Endometrial microvascular endothelial cells (primary cell): ENCODE measurements around a stretch of chr21.

- RAMPAGE, long total RNA, result no peak
These were observed 82.6 kb downstream of the EVA1C start for GRCh38 chr21:32494783-32495851.

GRCh38 chr21:32525167-32526126 lies 59.9 kb downstream of the TCP10L start:
- RAMPAGE, long total RNA, result no peak

DNA sequence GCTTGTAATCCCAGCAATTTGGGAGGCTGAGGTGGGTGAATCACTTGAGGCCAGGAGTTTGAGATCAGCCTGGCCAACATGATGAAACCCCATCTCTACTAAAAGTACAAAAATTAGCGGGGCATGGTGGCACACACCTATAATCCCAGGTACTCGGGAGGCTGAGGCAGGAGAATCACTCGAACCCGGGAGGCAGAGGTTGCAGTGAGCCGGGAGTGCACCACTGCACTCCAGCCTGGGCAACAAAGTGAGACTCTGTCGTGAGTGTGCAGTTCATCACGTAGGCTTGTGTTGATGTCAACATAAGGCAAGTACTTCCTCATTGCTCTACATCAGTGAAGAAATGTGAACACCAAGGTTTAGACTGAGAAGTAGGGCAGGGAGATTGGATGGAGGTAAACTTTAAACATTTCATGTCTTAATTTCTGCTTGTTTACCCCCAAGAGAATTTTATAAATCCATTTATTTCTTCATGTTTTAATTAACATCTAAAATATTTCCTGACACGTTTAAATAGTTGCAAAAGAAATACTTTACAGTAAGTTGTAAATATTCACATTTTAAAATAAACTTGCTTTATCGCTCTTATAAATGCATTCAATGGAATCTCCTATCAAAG lies 38.9 kb upstream of the IFNGR2 start:
- RAMPAGE, long total RNA, result no peak

DNA sequence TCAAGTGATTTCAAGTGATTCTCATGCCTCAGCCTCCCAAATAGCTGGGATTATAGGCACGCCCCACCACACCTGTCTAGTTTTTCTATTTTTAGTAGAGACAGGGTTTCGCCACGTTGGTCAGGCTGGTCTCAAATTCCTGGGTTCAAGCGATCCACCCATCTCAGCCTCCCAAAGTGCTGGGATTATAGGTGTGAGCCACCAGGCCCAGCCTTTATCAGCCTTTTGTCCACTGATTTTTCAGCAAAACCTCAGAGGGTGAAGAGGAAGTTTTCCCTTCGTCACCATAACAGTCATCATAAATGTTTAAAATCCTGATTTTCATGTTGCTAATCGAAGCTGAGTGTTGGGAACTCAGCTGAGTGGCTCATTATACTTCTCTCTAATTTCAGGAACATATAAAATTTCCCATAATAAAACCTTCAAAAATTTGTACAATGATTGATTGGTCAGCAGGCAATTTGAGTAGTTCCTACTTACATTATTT lies 32.0 kb upstream of the IFNGR2 start:
- RAMPAGE, long total RNA, result no peak

GRCh38 chr21:33403180-33403351 lies 147 bp upstream of the IFNGR2 start:
- RAMPAGE, long total RNA, result no peak

DNA sequence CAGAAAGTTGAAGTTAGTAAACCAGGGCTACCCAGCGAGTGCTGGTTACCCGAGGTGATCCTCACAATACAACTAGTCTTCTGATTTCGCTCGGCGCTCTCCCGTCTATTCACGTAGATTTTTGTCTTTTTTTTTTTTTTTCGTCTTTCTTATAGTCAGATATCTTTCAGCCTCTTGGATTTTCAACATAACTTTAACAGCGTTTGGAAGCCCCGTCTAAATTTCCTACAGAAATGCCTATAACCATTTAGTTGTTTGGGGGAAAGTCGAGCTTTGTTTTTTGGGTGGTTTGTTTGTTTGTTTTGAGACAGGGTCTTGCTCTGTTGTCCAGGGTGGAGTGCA lies 712 bp upstream of the TMEM50B start:
- RAMPAGE, long total RNA, result no peak

GRCh38 chr21:33801518-33802135 lies 114.0 kb downstream of the ATP5PO start:
- RAMPAGE, long total RNA, result no peak

- RAMPAGE, long total RNA, result no peak
These were observed 71.4 kb downstream of the ATP5PO start for GRCh38 chr21:33844100-33844802.

DNA sequence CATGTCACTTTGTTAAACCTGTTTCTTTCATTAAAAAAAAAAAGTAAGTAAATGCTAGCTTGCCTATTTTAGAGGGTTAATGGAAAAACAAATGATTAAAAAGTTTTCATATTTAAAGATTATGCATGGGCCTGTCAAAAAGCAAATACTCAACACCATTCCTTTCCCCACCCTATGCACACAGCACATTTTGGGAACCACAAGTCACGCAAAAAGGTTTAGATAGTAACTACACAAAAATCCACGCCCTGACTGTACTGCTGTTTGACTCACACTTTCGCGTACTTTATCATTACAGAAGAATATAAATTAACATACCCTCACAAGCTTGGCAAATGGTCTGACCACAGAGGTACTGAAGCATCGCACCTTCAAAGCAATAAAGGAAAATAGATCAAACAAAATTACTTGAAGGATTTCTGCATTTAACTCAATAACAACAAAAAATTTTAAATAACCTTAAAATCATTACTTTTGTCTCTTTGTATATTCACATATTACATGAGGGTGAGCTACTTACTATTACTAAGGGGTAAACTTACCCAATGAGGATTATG lies 1.4 kb downstream of the ATP5PO start:
- RAMPAGE, long total RNA, result no peak

GRCh38 chr21:33947334-33948153 lies 31.9 kb upstream of the ATP5PO start:
- RAMPAGE, long total RNA, result no peak

- RAMPAGE, long total RNA, result no peak
These were observed 34.3 kb upstream of the ATP5PO start for GRCh38 chr21:33949391-33950831.

- RAMPAGE, long total RNA, result no peak
These were observed 53.1 kb upstream of the MRPS6 start for GRCh38 chr21:34019966-34020916.

GRCh38 chr21:34129963-34130663 lies 56.7 kb downstream of the MRPS6 start:
- RAMPAGE, long total RNA, result no peak

DNA sequence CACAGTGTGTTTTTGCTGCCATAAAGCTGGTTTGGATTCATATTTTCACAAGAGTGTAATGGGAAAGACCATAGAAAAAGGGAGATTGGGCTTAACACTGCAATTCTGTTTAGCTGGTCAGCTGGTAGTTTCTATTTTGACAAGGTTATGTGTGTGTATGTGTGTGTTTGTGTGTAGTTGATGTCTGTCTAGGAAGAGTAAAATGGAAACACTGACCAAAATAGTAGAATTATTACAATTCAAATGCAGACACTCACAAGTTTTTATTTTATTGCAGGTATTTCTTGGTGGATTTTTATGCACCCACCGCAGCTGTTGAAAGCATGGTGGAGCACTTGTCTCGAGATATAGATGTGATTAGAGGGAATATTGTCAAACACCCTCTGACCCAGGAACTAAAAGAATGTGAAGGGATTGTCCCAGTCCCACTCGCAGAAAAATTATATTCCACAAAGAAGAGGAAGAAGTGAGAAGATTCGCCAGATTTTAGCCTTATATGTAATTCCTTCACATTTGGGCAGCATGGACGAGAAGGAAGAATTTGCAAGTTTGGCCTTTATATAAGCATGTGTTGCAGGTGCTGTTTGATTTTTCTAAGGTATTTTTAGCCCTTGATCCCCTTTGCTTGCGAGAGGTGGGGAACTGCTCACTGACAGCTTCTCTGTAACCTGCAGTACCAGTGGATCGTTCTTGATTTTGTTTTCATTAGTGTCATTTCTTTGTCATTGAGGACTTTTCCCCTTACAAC lies 68.9 kb downstream of the MRPS6 start:
- RAMPAGE, long total RNA, result no peak

GRCh38 chr21:34198777-34199298 lies 125.5 kb downstream of the MRPS6 start:
- RAMPAGE, long total RNA, result no peak

DNA sequence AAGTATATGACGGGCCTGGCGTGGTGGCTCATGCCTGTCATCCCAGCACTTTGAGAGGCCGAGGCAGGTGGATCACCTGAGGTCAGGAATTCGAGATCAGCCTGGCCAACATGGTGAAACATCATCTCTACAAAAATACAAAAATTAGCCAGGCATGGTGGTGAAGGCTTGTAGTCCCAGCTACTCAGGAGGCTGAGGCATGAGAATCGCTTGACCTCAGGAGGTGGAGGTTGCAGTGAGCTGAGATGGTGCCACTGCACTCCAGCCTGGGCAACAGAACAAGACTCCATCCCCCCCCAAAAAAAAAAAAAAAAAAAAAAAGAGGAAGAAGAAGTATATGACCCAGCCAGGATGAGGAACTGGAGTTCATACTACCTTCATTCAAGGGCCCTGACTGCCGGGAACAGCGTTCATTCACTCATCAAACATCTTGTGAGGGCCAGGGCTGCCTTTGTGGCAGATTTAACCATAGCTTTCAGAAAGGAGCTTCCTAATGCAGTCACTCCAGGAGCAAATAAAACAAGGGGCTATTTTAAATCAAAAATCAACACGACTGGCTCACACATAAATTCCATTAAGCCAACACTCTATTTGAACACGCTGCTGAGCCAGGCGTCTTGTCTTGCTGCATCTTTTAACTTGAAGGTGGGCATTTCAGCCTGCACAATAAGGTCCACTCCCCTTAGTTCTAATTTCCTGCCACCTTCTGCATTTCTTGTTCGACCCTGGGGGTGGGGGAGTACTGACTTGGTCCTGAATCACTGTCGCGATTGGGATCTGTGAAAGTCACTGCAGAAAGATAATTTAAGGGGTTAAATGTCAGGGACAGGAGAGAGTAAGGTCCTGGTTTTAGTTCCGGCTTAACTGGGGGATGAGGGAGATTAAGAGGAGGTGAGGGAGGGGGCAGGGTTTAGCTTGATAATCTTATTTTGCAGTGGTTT lies 127.7 kb downstream of the MRPS6 start:
- RAMPAGE, long total RNA, result no peak

DNA sequence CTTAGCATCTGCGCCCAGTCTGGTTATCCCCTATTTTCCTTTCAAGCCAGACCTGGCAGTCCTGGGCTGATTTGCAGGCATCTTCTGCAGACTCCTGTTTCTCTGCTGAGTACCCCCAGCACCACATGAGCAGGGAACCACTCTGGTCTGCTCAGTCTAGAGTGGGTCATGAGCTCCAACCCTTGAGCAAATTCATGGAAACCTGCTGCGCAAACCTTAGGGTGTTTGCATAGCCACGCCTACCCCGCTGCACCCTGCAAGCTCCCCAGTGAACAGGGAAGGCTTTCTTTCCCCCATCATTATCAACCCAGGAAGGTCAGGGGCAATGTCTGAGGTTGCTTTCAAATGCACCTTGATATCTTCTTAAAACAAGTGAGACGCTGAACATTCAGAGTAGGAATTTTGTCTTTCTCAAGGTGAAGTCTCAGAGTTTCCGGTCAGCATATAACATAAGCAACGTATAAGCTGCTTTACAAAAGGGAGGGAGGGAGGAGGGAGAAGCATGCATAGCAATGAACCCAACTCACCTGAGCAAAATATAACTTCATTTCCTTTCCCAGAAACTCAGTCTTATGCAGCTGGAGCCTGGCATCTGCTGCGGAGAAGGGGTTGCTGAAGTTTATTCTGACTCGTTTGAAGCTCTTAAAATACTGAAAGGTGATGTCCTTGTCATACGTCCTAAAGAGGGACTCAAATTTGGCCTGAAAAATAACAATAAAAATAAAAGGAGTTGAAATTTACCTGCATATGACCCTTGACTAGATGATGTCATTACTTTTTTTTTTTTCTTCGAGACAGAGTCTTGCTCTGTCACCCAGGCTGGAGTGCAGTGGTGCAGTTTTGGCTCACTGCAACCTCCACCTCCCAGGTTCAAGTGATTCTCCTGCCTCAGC lies 11.2 kb upstream of the KCNE1 start:
- RAMPAGE, long total RNA, result no peak

GRCh38 chr21:34524196-34524612 lies 12.2 kb upstream of the KCNE1 start:
- RAMPAGE, long total RNA, result no peak

DNA sequence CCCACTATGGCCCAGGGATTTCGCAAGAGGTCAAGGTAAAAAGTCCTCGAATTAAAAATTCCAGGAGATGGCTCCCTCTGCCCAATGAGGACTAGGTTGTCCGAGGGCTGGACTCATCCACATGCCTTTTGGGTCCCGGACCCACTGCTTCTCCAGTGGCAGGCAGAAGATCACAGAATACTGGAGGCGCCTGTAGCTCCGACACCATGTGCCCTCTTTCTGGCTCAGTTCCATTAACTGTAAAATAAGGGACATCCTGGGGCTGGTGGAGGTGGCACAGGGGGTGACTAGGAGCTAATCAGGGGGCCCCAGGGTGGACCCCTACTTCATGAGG lies 42.8 kb downstream of the RCAN1 start:
- RAMPAGE, long total RNA, result no peak

GRCh38 chr21:34728466-34729139 lies 59.8 kb downstream of the CLIC6 start:
- RAMPAGE, long total RNA, result no peak